Left colon (tissue), 1 donor: ENCODE measurements around a stretch of chr7.

DNA sequence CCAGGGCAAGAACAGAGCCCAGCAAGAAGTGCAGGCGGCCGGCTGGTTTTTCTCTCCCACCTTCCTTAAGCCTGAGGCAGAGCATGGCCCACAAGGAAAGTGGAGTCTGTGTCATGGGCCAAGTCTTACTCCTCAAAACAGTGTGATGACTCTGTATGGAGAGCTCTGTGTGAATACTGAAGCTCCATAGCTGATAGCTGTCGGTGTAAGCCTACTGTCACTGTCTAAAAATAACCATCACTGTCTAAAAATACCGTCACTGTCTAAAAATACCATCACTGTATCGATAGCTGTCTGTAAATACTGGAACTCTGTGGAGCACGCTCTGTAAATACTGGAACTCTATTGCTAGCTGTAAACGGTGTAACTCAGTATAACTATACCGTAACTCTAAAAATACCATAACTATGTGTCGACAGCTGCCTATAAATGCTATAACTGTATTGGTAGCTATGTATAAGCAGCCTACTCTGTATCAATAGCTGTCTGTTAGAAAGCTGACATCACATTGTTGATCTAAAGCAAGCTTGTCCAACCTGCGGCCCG lies 4.0 kb upstream of the PRKAR1B start:
- PRO-cap: no peak

DNA sequence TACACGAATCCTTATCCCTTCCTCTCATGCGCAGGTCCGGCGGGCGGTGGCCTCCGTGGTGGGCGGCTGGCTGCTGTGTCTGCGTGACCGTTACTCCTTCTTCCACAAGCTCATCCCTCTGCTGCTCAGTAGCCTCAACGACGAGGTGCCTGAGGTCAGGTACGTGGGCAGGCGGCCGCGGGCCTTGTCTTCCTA lies 13.6 kb upstream of the PRKAR1B start:
- PRO-cap: no peak

- PRO-cap: no peak
These were observed 27.4 kb upstream of the PRKAR1B start for GRCh38 chr7:754290-755135.

DNA sequence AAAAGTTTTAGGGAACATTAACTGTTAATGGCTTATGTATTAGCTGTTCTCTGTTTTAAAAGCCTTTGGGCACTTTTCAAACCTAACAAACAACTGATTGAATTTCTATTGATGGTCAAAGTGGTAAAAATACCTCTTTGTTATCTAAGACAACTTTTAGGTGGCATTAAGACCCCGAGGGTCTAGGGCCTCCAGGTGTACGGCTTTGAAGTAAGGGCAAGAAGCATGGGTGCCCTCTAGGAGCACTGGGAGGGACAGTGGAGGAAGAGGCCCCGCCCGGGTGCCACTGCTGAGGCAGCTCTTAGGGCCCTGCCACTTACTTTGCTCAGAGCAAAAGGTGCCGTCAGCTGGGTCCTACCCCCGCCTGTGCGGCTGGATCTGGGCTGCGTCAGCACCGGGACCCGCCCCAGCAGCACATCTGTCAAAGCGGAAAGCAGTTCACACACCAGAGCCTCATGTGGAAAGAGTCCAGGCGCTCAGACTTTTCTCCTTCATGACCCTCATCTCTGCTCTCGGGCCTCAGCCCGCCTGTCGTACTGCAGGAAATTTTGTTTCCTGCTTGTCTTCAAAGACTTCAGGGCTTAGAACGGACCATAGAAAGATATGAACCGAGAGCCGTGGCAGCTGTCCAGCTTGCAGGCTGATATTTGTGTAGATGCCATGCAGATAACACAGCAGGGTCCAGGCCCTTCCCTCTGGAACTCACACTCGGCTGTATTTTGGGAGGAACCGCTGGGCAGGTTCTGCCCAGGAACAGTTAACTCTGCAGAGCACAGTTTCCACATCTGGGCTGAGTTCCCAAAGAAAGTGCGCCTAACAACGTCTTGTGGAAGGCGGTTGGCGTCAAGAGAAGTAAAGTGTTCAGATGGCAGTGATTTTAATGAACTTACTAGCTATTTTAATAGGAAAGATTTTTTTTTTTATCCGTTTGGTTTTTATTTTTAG lies 44.2 kb upstream of the PRKAR1B start:
- PRO-cap: bidirectional peak, plus-strand start at position 448 of the sequence, minus-strand start at position 288 of the sequence

DNA sequence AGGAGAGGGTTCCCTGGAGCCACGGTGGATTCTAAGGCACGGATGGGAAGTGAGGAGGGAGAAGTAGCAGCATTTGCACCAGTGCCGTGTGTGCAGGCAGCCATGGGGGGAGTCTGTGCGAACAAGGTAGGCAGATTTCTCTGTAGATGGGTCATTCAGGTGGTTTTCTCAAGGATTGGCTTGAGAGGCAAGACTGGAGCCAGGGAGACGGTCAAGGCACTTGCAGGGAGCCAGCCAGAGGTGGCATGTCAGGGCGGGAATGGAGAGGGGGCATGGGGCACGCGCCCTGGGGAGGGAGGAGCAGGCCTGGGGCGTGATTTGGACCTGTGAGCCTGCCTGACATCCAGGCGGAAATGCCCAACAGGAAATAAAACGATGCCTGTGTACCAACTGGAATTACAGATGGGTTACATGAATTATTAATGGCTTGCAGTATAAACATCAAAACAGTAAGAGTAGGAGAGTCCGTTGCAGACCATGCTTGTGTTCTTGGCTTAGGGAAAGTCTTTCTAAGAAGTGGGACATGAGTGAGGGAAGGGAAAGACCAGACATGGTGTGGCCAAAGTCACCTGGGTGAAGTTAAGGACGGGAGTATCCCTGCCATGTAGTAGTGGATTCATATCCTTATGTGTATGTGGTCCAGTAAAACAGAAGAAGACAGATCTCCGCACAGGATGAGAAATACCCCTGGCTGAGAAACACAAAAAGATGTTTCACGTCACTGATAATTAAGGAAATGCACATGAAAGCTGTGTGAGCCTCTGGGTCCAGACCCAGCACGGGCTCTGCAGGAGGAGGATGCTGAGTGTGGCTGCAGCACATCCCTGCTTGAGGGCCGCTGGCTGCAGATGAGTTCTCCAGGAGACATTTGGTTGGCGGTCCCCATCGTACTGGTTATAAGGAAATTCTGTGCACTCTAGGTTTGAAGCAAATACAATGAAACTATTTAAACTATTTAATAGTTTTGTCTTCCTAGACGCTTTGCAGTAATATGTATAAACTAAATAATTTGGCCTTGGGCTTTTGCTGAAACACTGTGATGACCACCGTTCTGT lies 8.4 kb upstream of the SUN1 start:
- PRO-cap: no peak

- PRO-cap: no peak
These were observed 20.5 kb upstream of the GET4 start for GRCh38 chr7:855841-856210.

DNA sequence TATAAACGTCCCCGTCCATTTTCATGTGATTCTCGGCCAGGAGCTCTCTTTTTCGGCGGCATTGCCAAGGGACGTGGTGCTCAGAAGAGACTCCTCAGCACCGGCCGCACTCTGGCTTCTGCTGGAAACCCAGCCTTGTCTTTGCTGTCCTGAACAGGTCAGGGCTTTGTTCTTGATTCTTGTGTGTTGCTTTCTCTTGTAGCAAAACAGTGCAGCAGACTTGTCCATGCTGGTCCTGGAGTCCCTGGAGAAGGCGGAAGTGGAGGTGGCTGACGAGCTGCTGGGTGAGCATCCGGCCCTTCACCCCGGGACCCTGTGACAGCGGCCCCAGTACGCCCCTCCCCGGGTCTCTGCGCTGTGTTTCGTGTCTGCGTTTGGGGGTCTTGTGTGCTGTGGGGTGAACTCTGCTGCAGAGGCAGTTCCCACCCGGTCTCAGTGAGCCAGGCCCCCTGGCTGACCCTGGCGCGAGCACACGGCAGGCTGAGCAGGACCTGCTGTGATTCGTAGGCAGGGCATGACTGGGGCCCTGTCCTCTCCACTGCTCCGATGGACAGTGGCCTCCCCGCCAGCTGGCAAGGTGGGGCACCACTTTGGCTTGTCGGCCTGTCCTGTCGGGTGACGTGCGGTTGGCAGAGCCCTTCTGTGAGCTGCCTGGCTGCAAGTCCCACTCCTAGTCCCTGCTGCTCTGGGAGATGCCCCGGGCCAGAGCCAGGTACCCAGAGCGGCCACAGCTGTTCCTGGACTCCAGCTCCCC lies 10.2 kb downstream of the GET4 start:
- PRO-cap: no peak

DNA sequence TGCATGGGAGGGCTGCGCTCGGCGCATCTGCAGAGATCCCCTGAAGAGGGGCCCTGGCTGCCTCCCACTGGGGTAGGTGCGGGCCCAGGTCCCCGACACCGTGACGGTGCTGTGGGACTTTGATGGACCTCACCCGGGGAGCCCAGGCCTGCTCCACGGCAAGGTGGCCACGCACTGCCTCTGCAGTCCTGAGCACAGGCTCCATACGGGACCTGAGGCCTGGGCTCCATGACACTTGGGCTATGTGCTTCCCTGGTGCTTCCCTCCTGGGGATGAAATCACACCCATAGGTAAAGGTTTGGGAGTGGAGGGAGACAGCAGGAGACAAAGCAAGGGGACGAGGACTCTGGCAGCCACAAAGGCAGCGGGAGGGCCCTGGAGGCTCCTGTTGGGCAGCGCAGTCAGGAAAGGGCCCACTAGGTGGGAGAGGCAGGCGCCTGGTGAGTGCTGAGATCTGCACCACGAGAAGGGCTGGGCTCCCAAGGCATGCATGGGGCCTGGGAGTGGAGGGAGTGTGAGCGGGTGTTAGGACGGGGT lies 12.9 kb downstream of the GET4 start:
- PRO-cap: no peak

DNA sequence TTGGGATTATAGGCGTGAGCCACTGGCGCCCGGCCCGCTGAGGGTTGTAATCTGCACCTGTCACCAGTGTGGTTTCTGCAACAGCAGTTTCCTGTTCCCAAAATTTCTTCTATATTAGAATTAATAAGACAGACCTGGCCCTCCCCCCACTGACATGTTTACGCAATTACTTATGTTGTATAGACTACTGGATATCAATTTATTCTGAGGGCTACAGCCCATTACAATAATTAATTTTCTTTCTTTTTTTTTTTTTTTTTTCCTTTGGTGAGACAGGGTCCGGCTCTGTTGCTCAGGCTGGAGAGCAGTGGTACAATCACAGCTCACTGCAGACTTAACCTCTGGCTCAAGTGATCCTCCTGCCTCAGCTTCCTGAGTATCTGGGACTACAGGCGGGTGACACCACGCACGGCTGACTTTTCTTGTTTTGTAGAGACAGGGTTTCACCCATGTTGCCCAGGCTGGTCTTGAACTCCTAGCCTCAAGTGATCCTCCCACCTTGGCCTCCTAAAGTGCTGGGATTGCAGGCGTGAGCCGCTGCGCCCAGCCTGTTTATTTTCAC lies 9.4 kb downstream of the COX19 start:
- PRO-cap: no peak

- PRO-cap: no peak
These were observed 14.6 kb upstream of the GPR146 start for GRCh38 chr7:1029645-1030247.

DNA sequence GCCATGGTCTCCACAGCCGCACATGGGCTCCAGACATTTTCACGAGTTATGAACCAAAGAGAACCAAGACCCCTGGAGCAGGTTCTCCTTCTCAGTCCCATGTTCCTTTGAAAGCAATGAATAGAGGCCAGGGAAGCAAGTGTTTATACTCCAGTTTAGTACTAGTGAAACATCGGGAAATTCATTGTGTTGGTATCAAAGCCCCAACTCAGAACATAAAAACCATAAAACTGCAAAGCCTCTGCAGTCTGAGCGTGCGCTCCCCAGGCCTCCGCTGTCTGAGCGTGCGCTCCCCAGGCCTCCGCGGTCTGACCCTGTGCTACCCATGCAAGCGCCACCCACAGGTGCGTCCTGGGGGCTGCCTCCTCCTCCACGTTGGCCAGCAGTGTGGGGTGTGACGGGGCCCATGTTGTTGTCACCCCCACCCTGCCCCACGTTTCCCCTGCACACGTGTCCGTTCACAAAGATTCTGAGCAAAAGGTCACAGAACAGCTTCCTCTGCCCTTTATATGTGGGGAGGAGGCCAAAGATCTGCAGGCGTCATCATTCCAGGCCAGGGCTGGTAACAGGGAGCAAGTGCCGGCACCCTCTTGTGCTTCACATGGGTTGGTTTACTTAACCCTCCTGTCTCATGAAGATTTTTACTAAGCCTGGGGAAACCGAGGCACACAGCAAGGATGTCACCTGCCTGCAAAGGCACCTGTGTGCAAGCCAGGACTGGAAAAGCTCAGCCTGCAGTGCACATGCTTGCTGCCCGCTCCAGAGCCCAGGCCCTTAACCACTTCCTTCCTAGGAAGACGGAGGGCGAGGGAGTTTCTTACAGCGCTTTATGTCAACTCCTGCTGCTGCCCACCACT lies 4.6 kb downstream of the GPR146 start:
- PRO-cap: no peak

- PRO-cap: no peak
These were observed 7.1 kb downstream of the ZFAND2A start for GRCh38 chr7:1152620-1153513.

DNA sequence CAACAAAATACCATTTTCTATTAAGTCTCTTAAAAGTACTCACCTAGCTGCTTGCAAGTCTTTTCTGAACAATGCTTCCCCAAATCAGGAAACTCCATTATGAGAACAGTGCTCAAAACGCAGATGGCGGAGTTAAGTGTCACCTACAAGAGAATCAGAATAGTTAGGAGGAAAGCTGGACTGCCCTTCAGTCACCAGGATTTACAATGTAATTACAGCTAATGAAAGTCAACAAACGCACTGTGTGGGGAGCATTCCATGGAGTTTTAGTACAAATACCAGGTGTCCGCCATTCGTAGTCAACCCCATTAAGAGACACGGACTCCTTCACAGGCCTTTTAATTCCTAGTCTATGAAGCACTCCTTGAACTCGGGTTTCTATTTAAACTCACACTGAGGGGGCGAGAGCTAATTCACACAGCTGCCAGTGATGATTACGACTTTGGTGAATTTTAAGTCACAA lies 1.9 kb downstream of the ZFAND2A start:
- PRO-cap: no peak

DNA sequence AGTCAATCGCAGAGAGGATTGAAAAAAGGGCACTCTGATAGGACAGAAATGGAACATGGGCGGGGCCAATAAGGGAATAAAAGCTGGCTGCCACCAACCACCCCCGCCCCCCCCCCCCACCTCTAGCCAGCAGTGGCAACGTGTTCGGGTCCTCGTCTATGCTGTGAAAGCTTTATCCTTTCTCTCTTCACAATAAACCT lies 11.7 kb upstream of the ZFAND2A start:
- PRO-cap: no peak

DNA sequence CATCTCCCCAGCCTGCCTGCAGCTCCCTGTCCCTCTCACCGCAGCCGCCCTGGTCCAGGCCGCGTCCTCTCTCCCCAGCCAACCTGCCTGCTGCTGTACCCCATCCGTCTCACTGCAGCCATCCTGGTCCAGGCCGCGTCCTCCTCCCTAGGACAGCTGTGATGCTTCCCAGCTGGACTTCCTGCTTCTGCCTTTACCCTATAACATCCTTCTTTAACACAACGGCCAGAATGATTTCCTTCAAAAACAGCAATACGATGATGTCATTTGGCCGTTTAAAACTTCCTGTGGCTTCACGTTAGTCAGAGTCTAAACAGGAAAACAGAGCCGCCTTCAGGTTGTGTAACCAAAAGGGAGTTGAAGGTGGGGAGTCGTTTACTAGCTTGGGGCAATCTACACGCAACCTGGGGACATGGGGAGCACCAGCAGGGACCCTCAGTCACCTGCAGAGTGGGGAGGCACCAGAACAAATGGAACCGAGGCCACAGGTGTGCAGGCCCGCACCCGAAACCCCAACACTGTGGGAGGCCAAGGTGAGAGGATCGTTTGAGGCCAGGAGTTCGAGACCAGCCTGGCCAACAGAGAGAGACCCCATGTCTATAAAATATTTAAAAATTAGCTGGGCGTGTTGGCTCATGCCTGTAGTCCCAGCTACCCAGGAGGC lies 32.3 kb upstream of the ZFAND2A start:
- PRO-cap: no peak

DNA sequence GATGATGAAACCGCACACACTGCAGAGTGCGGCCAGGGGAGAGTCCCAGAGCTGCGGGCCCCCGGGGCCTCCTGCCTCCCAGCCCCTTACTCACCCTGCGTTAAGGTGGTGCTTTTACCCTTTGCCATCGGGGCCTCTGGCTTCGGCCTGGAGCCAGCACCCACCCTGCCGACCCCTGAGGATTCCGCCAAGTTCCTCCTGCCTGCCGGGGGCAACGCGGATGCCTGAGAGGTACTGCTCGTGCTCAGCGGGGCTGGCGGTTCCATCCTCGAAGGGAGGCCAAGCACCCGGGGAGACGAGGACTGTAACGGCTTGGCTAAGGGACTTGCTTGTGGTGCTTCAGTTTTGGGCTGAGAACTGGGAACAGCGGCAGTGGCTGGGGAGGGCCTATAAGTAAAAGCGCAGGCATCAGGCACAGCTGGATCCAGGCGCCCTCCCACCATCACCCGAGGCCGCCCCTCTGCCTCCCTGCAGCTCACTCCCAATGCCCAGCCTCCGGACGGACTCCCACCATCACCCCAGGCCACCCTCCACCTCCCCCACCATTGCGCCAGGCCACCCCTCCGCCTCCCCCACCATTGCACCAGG lies 17.1 kb downstream of the MICALL2 start:
- PRO-cap: no peak

DNA sequence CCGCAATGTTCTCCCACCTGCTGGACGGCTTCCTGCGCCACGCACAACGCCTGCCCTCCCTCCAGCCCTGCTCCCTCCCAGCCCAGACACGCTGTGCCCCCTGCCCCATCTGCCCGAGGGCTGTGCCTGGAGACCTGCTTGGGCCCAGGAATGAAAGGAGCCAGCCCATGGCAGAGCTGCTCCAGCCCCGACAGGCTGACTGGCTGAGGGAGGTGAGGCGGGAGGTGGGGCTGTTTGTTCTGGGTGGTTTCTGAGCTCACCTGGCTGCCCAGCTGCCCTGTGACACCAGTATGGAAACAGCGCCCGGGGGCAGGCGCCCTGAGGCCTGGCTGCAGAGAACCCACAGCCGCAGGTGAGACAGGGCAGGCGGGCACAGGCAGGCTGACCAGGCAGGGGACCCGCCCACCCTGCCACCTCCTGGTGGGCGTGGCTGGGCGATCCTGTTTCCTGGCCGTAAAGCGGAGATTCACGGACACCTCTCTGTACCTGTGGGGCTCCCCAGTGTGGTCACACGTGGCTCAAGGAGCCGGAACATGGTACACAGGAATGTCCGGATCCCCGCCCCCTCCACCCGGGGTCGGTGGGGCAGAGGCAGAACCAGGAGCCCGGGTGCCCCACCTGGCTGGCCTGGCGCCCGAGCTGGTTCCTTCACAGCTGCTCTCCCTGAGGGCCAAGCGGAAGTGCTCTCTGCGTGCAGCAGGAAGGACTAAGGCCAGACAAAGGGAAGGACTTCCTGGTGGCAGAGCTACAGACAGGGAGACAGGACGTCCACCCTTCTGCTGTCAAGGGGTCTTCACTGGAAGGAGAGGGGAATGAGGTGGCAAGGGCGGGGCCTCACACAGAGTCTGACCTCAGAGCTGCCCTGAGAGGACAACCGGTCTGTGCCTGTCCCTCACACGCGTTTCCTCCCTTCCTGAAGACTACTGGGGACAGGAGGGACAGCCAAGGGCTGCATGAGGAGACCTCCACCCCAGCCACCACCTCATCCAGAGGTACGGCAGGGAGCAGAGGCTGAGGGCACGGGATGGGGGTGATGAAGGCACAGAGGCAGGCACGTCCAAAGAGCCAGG lies 3.9 kb downstream of the MICALL2 start:
- PRO-cap: bidirectional peak, plus-strand start at position 282 of the sequence, minus-strand start at position 152 of the sequence; bidirectional peak, plus-strand start at position 666 of the sequence, minus-strand start at position 354 of the sequence; unidirectional peak, plus-strand start at position 742 of the sequence

- PRO-cap: unidirectional peak, minus-strand start at chr7:1458904
These were observed 544 bp downstream of the MICALL2 start for GRCh38 chr7:1458785-1459067.

- PRO-cap: no peak
These were observed 4.8 kb downstream of the INTS1 start for GRCh38 chr7:1499409-1499764.

DNA sequence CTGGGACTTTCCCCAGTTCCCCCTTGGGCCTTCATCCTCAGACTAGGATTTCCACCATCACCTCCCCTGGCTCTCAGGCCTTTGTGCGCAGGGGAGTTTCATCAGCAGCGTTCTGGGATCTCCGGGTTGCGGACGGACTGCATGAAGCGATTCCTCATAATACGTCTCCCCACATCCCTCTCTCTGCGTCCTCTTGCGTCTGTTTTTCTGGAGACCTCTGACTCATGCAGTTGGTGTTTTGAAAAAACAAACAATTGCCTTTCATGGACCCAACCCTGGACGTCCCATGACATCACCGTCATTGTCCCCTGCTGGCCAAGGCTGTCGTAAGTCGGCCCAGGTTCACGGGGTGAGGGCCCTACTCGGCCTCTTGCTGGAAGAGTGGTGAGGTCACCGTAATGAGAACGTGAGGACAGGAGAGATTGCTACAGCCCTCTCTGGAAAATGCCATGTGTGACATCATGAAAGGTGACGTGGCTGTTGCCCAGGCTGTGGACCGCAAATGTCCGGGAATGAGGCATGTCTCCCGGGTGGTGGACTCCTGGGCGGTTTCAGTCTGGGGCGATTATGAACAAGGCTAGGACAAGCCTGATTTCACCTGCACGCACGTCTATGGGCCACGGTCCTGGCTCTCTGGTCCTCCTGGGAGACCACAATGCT lies 9.9 kb upstream of the MAFK start:
- PRO-cap: no peak